ENCODE measurements around a stretch of chr2.

- PRO-cap: no peak
- RAMPAGE, long total RNA, 4 experiments: no peak in any of the 4 experiments
These were observed 2.7 kb upstream of the HOXD10 start for GRCh38 chr2:176113605-176114467.

DNA sequence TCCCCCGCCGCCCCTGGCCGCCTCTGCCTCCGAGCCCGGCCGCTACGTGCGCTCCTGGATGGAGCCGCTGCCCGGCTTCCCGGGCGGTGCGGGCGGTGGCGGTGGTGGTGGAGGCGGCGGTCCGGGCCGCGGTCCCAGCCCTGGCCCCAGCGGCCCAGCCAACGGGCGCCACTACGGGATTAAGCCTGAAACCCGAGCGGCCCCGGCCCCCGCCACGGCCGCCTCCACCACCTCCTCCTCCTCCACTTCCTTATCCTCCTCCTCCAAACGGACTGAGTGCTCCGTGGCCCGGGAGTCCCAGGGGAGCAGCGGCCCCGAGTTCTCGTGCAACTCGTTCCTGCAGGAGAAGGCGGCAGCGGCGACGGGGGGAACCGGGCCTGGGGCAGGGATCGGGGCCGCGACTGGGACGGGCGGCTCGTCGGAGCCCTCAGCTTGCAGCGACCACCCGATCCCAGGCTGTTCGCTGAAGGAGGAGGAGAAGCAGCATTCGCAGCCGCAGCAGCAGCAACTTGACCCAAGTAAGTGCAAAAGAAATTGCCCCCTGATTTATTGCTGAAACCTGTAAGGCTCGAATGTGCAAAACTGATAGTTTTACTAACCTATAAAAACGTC, 655 bp downstream of the HOXD9 start:
- PRO-cap: no peak
- RAMPAGE, long total RNA, 4 experiments: start-site peak on the plus strand in 1 of 4 experiments, centred at position 317 of the sequence, 5 reads per replicate

GRCh38 chr2:176123680-176124350, 1.3 kb downstream of the HOXD9 start:
- PRO-cap: unidirectional peak, minus-strand start at chr2:176123951
- RAMPAGE, long total RNA, 4 experiments: no peak in any of the 4 experiments

GRCh38 chr2:176131132-176131810, 1.8 kb downstream of the HOXD8 start:
- PRO-cap: no peak
- RAMPAGE, long total RNA, 4 experiments: no peak in any of the 4 experiments

GRCh38 chr2:176134851-176135565, 5.5 kb downstream of the HOXD8 start:
- PRO-cap: no peak
- RAMPAGE, long total RNA, 4 experiments: no peak in any of the 4 experiments

DNA sequence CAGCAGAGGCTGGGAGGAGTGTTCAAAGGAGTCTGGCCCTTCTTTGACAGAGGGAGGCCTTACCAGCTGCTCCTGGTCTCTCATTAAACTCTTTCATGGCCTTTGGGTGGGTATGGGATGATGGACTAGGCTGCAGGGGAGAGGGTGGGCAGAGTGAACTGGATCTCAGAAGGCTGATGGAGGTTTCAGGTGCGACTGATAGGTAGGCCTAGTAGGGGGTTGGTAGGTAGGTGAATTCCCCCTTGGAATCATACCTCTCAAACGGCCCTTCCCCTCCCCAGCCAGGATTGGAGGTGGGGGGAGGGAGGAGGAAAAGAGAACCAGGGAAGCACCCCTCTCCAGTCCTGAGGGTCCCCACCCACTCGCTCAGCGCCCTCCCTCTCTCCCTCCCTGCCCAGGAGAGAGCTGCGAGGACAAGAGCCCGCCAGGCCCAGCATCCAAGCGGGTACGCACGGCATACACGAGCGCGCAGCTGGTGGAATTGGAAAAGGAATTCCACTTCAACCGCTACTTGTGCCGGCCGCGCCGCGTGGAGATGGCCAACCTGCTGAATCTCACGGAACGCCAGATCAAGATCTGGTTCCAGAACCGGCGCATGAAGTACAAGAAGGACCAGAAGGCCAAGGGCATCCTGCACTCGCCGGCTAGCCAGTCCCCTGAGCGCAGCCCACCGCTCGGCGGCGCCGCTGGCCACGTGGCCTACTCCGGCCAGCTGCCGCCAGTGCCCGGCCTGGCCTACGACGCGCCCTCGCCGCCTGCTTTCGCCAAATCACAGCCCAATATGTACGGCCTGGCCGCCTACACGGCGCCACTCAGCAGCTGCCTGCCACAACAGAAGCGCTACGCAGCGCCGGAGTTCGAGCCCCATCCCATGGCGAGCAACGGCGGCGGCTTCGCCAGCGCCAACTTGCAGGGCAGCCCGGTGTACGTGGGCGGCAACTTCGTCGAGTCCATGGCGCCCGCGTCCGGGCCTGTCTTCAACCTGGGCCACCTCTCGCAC, 14.3 kb downstream of the HOXD3 start:
- PRO-cap: no peak
- RAMPAGE, long total RNA, 4 experiments: no peak in any of the 4 experiments

DNA sequence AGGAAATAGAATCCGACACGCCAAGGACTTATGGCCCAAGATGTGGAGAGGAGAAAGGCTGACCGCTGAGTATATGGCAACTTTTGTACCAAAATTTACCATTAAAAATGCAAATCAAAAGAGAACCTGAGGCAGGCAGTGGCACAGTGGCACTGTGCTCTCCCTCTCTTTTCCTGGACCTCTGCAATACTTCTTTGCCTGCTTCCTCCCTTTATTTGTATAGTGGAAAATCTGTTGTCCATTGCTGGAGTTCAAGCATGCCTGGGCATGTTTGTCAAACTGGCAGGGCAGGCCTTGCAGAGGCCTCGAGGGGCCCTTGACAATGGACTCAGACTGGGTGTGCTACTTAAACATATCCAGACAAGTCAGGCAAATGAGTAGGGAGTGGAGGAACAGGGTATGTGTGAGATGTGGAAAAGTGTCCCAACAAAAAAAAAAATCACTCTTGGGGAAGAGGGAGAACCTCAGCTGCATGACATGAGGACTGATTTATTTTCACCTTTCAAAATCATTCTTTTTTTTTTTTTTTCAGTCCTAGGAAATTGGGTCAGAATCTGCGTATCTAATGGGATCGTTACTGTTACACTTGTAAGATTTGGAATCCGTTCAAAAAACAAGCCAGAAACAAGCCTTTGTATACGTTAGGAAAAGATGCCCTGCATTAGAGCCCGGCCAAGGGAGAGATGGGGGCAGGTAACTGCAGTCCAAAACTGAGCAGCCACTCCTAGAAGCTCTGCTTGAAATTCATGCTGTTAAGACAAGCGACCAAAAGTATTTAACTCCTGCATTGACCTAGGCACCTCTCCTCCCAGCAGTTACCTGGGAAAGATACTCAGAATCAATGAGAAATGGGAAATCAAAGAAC, 42.3 kb upstream of the HNRNPA3 start:
- PRO-cap: bidirectional peak, plus-strand start at position 442 of the sequence, minus-strand start at position 183 of the sequence
- RAMPAGE, long total RNA, 4 experiments: no peak in any of the 4 experiments

DNA sequence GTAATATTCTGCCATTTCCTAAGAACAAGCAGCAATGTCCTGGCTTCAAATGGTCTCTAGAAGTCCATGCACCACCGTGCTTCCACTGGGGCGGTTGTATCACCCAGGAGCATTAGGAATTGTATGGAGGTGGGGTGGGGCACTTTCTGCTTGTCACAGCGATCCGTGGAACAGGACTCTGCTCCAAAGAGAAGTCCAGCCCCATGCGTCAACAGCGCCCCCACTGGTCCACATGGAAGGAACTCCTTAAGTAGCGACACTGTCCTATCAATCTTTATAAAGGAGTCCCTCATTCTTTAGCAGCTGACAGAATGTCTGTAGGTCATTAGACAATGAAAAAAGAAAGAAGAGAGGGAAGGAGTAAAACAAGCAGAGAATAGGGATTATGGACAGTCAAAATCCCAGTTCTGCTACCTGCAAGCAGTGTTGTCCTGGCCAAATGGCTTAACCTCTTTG, 10.1 kb downstream of the NFE2L2 start:
- PRO-cap: no peak
- RAMPAGE, long total RNA, 4 experiments: no peak in any of the 4 experiments

DNA sequence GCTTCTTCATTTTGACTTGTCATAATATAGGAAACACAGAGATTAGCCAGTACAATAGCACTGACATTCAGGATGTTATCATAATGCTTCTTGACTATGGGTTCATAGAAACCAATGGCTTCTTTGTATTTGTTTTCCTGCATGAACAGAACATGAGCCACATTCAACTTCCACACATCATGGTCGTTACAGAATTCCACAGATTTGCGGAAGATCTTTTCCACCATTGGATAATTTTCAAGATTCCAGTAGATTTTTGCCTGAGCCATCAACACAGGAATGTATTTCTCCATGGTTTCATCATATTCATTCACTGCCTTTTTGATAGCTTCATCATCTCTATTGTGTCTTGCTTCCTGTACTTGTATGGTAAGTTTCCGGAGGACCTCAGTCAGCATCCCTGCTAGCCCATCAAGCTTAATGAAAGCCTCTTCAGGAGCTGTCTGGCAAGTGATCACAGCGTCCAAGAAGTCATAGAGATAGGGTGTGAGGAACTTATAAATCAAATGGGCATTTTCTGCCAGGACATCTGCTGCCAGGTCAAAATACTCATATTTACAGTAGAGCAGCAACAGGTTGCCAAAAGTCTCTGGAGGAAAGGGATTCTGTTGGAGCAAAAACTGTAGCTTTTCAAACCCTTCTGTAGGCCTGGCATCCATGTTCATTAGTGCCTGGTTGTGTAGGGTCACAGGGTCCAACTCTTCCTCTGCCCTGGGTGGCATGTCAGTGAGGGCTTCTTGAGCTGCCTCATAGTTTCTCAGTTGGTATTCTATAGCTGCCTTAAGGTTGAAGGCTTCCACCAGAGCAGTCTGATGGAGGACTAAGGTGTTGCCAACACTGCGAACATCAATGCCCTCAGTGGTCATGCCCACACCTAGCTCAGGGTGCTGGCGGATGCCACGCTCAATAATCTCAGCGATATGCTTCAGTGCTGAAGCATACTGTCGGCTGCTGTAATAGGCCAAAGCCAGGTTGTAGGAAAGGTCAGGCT, 1.1 kb downstream of the TTC30B start:
- PRO-cap: no peak
- RAMPAGE, long total RNA, 4 experiments: no peak in any of the 4 experiments

DNA sequence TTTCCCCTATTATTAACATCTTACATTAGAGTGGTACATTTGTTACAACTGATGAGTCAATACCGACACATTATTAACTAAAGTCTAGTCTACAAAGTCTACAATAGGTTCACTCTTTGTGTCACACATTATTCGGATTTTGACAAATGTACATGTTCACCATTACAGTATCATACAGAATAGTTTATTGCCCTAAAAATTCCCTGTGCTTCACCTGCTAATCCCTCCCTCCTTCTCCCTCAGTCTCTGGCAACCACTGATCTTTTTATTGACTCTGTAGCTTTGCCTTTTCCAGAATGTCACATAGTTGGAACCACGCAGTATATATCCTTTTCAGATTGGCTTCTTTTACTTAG, 157.5 kb downstream of the PDE11A start:
- PRO-cap: no peak
- RAMPAGE, long total RNA, 4 experiments: no peak in any of the 4 experiments

- PRO-cap: no peak
- RAMPAGE, long total RNA, 4 experiments: no peak in any of the 4 experiments
These were observed 99.7 kb downstream of the PDE11A start for GRCh38 chr2:177972927-177973148.

GRCh38 chr2:178191251-178191767, 3.0 kb upstream of the OSBPL6 start:
- PRO-cap: no peak
- RAMPAGE, long total RNA, 4 experiments: no peak in any of the 4 experiments

DNA sequence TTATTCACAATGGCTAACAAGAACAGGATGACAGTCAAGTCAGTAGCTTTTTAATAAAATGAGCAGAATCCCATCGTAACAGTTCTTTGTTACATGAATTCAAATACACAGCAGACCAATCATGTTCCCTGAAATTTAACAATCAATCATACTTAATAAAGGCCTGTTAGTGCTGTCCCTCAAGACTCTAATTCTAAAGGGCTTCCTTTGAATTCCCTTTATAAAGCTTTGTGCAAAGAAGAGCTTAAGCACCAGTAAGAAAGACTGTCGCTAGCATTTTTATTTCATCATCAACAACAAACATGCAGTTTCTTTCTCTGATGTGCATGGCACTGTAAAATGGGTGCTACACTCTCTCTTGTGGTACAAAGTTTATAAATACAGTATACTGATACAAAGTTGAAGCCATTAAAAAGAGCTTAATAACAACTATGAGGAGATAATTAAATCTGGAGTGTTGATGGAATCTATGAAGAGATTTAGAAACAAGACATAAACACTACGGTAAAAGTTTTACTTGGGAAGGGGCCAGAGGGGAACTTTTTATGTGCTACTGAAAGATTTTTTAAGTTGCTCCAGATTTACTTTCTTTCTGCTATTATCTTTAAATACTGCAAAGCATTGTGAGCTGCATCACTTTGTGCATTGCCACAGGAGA, 19.3 kb downstream of the PRKRA start:
- PRO-cap: no peak
- RAMPAGE, long total RNA, 4 experiments: no peak in any of the 4 experiments

GRCh38 chr2:178493887-178494675, 13.8 kb downstream of the PLEKHA3 start:
- PRO-cap: no peak
- RAMPAGE, long total RNA, 4 experiments: no peak in any of the 4 experiments

GRCh38 chr2:178530359-178531171, 50.3 kb downstream of the PLEKHA3 start:
- PRO-cap: unidirectional peak, plus-strand start at chr2:178530751
- RAMPAGE, long total RNA, 4 experiments: no peak in any of the 4 experiments

GRCh38 chr2:178547492-178547786, 67.2 kb downstream of the PLEKHA3 start:
- PRO-cap: no peak
- RAMPAGE, long total RNA, 4 experiments: no peak in any of the 4 experiments

DNA sequence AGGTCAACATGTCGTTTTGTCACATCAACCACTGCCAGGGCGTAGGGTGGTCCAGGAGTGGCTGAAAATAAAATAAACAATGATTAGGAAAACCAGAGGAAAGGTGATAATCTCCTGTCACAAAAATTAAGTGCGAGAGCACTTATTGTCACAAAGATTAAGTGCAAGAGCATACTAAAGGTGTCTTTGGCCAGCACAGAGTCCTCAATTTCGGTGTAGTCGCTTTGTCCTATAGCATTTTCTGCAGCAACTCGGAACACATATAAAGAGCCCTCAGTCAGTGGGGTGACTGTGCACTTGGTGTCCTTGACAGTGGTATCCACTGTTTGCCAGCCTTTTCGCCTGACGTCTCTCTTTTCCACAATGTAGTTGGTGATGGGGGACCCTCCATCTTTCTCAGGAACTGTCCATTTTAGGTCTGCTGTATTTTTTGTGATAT, 131.9 kb downstream of the PLEKHA3 start:
- PRO-cap: no peak
- RAMPAGE, long total RNA, 4 experiments: no peak in any of the 4 experiments

DNA sequence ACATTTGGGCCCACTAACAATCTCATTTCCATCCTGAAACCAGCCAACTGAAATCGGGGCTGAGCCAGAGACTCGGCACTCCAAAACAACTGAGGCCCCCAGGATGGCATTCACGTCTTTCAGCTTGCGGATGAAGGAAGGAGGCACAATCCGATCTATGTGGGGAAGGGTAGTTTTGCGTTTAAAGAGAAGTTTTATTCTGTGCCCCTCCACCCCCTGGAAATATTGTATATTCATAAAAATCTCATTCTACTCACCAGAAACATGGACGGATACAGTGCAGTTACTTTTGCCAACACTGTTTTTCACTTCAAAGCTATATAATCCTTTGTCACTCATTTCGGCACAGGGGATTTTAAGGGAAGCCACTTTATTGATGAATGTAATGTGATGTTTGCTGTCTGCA, 87.9 kb downstream of the TTN start:
- PRO-cap: no peak
- RAMPAGE, long total RNA, 4 experiments: no peak in any of the 4 experiments

DNA sequence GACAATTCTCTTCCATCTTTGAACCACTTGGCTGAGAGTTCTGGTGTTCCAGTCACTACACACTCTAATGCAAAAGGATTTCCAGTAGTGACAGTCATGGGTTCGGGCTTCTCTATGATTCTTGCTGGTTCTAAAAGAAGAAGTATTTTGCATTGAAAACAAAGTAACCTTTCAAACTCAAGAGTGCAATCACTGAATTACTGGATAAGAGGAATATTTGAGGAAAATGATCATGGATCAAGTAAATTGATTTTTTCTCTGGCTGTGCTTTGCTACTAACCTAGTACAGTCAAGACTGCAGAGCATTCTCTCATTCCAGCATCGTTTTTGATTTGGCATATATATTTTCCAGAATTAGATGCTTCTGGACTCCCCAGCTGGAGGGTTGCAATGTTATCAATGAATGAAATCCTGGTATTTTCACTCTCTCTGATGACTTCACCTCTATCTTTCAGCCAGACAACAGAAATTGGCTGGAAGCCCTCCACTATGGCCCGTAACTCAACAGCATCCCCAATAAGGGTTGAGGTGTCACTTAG, 87.5 kb downstream of the TTN start:
- PRO-cap: no peak
- RAMPAGE, long total RNA, 4 experiments: no peak in any of the 4 experiments

- PRO-cap: no peak
- RAMPAGE, long total RNA, 4 experiments: no peak in any of the 4 experiments
These were observed 52.3 kb downstream of the TTN start for GRCh38 chr2:178754890-178755295.